Smooth muscle cell (in vitro differentiated cells): ENCODE measurements around the genes PIAS3 and NOTCH2NLA.

- RAMPAGE, long total RNA, result no peak
Measured at GRCh38 chr1:121016567-121017177, 127.1 kb downstream of the PPIAL4A start.

- RAMPAGE, long total RNA, result no peak
Measured at GRCh38 chr1:143803938-143804503, 101.8 kb downstream of the H3-7 start.

DNA sequence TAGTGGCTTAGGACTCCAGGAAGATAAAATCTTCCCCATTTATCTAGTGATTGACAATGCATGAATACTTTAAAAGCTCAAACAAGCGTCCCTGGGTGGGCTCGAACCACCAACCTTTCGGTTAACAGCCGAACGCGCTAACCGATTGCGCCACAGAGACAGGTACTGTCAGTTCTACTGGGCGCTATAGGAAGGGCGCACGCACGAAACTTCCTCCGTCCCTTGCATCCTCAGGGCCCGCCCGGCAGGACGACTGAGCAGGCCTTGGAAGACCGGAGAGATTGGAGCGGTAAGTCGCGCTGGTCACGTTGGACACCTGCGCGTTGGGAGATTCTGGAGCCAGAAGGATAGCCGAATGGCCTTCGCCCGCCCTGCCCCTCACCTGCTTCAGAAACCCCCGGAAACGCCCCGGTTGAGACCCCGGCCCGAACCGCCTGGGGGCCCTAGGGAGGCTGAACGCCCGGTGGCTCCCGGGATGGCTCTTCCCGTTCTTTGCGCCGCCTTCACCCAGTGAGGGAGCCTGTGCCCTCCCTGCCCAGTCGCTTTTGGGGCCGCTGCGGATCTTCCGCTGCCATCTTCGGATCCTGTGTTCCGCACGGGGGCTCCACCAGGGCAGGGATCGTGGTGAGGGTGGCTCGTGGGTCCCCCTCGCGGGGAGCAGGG lies 25.1 kb upstream of the PPIAL4F start:
- RAMPAGE, long total RNA, result no peak

DNA sequence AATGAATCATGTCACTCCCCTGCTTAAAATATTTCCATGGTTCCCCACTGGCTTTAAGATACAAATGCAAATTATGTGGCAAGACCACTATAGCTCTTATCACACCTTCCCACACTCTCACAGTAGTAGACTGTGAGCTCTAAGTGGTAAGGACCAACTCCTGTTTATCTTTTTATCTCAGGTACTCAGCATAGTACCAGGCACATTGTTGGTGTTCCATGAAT lies 53.5 kb downstream of the SRGAP2B start:
- RAMPAGE, long total RNA, result no peak

GRCh38 chr1:145475679-145476045 lies 50.3 kb upstream of the NBPF20 start:
- RAMPAGE, long total RNA, result no peak

DNA sequence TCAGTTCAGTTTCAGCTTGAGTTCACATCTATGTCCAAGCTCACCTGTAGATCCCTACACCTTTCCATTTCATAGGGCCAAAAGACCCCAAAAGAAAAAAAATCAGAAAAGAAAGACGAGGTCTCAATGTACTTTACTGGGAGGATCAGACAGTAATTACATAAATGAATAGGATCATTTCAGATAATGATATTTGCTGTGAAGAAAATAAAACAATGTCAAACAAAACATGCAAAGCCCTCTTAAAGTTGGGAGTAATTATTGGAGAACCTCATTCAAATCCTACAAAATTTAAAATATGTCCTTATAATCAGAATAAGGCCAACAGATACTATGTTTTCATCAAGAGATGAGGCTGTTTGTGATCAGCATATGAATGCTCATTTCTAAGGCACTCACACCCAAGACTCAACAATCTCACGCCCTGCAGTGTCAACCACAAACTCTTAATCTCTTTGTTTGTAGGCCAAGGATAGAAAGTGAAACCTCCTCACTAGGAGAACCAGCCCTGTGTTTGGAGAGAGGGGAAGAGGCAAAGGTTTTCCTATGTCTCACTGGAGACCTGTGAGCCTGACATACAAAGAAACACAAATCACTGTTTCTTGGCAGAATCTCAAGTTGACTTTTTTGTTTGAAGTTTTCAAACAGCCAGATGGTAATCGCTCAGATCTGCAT lies 16.8 kb downstream of the PDZK1 start:
- RAMPAGE, long total RNA, result no peak

GRCh38 chr1:145843948-145844666 lies 1.3 kb upstream of the NUDT17 start:
- RAMPAGE, long total RNA, result no peak

GRCh38 chr1:145858102-145859295 lies at the start of gene PIAS3:
TSS of gene PIAS3 (minus strand) at chr1:145859081.
- RAMPAGE, long total RNA, result start-site peak on the minus strand at chr1:145858998-145859084, 70 and 69 reads in 2 replicates

DNA sequence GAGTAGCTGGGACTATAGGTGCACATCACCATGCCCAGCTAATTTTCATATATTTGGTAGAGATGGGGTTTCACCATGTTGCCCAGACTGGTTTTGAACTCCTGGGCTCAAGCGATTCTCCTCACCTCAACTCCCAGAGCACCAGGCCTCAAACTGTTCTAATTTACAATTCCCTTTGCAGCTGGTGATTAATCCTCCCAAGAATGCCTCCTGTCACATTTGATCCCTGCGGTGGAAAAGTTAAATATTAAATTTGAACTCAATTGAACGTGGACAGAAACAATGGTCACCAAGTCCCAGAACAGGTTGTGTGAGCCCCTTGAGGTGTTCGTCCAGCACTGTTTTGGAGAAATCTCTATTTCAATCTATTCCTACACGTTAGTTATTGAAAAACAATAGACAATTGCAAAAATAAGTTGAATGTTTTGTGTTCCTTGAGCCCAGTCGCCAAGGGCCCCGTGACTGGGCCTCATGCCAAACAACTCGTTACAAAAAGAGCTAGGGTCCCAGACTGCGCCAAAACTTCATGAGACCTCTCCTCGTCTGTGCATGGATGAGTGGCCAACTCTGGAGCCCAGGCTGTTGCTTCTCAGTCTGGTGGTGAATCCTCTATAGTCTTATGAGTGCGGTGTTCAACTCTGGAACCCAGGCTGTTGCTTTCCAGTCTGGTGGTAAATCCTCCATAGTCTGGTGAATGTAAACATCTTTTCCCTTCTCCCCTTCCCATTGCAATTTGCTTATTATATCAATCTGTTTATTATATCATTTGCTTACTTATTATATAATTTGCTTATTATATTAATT lies 2.1 kb upstream of the ANKRD35 start:
- RAMPAGE, long total RNA, result no peak

DNA sequence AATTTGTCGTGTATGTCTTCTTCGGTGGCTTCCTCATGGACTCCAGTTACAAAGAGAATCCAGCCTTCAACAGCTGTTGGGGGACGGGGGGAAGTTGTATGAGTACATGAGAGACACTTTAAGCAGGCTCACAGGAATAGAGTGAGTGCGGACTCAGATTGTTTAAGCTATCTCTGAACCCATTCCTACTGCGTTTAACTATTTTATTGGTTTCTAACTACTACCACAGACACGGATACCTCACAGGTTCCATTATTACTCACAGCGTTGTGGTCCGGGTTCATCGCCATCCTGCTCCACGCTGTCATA lies 784 bp downstream of the RBM8A start:
- RAMPAGE, long total RNA, result no peak

GRCh38 chr1:145977215-145978052 lies 12.9 kb downstream of the POLR3GL start:
- RAMPAGE, long total RNA, result no peak

GRCh38 chr1:145990292-145990741 lies 6.1 kb downstream of the TXNIP start:
- RAMPAGE, long total RNA, result no peak

- RAMPAGE, long total RNA, result no peak
Measured at GRCh38 chr1:146009956-146010749, 11.4 kb downstream of the HJV start.

DNA sequence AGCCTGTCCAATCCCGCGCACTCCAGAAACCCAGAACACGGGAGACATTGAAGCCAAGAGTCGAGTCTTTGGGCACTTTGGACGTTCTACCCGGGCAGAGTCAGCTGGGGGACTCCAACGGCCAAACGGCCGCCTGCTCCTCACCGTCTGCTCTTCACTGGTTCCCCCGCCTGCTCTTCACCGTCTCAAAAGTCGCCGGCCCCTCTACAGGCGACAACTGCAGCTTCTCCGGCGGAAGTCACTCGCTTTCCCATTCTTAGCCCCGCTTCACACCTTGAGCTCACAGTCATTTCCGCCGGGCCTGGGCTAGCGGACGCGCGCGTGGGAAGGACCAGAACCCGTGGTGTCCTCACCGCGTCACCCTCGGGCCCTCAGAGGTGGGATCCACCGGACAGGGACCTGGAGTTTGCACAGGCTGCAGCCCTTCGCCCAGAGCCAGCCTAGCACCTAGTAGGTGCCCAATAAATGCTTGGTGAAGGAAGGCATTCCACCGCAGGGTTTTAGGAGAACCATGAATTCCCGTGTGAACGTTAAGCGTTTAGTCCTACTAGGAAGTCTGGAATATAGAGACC lies 27.9 kb upstream of the HJV start:
- RAMPAGE, long total RNA, result no peak

GRCh38 chr1:146052331-146052814 lies 30.8 kb upstream of the HJV start:
- RAMPAGE, long total RNA, result no peak

DNA sequence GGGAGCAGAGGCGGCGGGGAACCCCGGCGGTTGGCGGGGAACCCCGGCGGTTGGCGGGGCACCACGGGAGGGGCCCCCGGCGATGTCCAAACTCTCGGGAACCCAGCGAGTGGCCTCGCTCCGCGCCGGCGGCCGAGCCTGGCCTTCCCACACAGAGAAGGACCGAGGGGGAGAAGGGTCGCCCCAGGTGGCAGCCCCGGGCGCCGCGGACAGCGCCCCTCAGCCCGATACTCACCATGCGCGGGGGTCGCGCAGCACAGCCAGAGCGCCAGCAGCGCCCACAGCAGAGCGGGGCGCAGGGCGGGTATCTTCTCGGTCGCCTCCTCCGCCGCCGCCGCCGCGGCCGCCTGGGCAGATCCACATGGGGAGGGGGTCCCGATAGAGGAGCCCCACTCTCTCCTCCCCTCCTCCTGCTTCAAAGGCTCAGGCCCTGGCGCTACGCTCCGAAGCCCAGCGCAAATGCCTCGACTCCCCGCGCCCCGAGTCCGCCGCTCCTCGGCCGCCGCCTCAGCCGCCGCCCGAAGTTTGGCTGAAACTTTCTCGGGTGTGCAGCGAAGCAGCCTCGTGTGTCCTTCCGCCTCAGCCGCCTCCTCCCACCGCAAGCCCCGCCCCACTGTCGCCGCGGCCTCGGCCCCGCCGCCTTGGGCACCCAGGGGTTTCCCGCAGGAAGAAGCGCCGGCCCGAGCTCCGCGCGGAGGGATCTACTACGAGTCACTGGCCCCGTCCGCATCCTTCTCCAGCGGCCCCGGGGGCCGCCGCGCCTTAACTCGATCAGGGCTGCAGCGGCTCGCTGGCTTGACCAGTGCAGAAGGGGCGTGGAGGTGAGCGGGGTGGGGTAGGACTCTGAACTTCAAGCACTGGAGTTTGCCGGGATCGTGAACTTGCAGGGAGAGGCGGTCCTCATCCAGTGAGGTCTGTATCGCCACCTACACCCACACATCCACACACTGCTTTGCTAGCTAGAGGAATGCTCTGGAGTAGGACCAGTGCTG lies at the start of gene NOTCH2NLA:
Gene NOTCH2NLA (minus strand): TSS at position 548 of the 992 bp plus-strand sequence.
- RAMPAGE, long total RNA, result no peak

DNA sequence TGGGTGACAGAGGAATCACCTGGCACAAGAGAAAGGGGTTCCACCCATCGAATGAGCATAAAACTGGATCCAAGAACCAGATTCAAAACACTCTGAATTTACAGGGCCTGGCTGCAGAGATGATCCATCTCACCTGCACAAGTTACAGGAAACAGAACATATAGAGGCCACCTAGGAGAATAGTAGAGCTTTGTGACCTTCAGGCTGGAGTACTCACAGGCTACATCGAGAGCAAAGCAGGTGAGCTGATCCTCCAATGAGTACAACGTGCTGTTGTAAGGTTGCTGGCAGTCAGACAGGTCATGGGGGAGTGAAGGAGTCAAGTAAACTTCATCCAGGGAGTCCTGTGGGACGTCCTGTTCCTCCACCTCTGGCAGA lies 62.6 kb downstream of the PRKAB2 start:
- RAMPAGE, long total RNA, result no peak

GRCh38 chr1:147269779-147270091 lies 27.3 kb downstream of the CHD1L start:
- RAMPAGE, long total RNA, result no peak

GRCh38 chr1:147402700-147403120 lies 138.6 kb upstream of the BCL9 start:
- RAMPAGE, long total RNA, result no peak

DNA sequence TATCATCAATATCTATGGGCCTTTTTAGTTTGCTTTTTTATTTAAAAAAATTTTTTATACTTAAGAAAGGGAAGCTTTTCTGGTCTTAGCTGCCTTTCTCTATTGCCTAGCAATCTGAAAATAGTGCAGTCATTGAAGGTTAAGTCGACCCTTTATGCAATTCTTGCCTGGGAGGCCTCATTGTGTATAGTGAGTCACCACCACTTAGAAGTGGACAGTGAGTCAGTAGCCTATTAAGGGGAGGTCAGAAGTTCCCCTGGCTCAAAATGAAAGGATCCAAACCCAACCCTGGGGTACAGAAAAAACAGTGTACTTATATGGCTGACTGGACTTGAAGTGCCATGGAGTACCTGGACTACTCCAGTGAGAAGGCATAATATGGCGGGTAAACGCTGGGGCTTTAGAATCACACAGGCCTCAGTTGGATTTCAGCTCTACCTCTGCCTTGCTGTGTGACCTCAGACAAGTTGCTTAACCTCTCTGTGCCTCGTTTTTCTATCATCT lies 2.2 kb upstream of the BCL9 start:
- RAMPAGE, long total RNA, result no peak